ENCODE data around the genes PWWP2A, PTTG1 and CCNG1.

DNA sequence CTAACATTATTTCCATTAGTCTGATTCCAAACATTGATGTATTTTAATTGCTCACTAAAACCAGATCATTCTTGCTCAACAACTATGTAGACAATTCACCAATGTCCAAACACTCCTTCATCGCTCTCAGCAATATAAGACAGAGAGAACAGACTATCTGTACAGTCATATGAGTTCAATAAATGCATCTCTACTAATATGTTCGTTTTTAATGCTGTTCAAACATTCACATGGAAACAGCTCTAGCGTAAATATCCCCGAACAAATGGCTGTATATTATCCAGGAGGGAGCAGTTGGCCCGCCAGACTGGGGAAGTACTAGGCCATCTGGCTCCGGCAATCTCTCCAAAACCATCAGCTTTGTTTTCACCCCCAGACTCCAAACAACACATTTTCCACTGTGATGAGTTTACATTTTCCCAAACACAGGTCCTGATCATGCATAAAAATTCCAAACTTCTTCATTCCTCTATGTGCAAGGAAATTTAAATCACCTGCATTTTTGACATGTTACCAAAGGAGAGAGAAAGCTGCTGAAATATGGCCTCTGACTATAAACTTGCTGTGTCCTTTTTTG, 8.7 kb downstream of the EBF1 start:
- PRO-cap, 2 experiments = no peak in any of the 2 experiments

DNA sequence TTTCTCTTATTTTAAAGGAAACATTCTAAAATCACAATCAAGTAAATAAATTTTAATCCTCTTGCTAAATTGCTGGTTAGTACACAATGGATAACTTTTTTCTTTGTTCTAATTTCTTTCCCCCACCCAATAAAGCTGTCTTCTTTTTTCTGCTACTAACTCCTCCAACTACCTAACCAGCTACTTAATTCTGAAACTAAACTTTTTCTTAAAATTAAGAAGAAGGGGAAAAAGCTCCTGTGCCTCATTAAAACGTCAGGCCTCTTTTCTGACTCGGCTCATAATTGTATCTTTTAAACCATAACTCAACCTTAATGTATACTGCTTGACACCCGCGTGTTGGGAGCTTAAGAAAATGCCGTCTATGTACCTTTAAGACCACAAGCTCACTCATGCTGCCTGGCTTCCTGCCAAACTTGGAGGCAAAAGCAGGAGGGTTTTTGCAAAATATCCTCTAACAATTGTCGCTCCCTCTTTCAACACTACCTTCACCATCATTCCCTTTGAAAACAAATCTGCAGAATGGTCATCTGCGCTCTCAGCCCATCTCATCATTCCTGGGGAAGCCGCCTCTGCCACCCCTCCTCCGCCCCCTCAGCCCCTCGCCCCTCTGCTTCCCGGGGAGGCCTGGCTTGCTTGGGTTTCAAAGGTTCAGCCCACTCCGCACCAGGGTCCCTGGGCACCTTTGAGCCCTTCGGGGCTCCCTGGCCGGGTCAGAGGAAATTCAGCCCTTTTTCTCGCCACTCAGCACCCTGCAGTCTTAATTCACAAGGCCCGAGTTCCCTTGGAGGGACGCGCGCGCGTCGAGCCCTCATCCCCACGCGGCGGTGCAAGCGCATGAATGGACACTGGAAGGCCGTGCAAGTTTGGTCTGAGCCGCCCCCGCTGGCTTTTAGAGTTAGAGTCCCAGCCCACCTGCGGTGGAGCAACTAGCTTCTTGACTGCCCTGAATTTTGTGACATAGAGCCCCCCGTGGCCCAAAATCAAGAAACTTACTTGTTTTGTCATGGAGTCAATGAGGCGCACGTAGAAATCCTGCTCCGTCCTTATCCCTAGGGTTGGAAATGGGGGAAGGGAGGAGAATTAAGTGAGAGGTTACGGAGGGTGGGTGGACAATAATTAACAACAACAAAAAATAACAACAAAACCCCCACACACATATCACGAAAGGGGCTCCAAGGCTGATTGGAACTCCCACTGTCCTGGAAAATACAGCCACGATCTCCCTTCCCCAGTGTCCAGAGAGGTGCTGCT, 4.7 kb downstream of the EBF1 start:
- PRO-cap, 2 experiments = no peak in any of the 2 experiments

- PRO-cap, 2 experiments = no peak in any of the 2 experiments
Measured at GRCh38 chr5:159207460-159208474, 1.6 kb downstream of the RNF145 start.

GRCh38 chr5:159787420-159787805, 128.9 kb upstream of the ADRA1B start:
- PRO-cap, 2 experiments = no peak in any of the 2 experiments

DNA sequence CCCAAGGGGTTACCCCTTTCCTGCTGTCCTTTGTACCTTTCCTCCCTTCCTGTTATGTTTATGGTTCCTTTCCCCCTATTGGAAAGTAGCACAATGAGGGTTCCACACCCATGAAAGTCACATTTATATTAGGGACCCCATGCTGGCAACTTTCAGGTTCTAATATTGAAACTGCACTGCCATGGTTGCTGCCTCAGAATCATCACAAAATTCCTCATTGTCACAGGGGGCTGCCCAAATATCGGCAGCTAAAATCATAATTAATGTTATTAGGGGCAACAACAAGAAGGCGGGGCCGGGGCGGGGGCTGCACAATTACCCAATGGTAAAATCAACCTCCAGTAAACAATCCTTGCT, 123.6 kb upstream of the ADRA1B start:
- PRO-cap, 2 experiments = no peak in any of the 2 experiments

GRCh38 chr5:159855934-159856133, 60.4 kb upstream of the ADRA1B start:
- PRO-cap, 2 experiments = no peak in any of the 2 experiments

GRCh38 chr5:159917019-159917771, 913 bp downstream of the ADRA1B start:
- PRO-cap, 2 experiments = no peak in any of the 2 experiments

DNA sequence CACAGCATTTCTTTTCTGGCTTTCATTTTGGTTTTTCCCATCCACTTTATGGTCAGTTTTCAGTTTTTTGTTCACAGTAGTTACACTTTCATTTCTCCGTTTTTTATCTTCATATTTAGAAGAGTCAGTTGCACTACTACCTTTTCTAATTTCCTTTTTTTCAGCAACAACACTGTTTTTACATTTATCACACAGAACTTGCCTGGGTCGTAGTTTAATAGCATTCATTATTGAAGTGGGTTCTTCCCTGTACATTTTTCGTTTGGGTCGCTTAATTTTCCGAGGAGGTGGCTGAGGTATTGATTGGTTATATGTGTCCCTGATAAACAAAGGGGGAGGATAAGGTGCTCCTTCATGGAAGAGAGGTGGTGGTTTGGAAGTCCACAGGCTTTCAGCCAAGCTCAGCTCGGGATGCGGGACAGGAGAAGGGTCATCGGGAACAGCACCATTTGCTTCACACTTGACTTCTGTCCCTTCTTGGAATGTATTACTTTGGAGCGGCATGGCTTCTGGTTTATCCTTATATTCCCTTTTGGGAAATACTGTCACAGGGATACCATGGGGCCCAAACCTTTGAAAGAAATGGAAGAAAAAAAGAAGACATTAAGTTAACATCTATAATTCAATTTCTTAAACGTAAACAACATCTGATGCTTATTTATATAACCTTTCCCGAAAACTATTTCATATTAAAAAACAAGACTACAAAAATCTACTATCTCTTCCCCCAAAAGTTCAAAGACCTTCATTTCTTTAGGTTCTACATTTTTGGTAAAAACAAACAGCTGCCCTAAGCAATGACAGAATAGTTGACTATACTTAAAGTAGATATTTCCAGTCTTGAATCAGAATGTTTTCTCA, 25.5 kb downstream of the PWWP2A start:
- PRO-cap, 2 experiments = no peak in any of the 2 experiments

GRCh38 chr5:160119293-160120399, at the start of gene PWWP2A:
TSS of gene PWWP2A (minus strand) at chr5:160119450.
- PRO-cap, 2 experiments = peak in 2 of 2 experiments; most common plus-strand start chr5:160119888 (in 2); most common minus-strand start chr5:160119423 (in 2)

DNA sequence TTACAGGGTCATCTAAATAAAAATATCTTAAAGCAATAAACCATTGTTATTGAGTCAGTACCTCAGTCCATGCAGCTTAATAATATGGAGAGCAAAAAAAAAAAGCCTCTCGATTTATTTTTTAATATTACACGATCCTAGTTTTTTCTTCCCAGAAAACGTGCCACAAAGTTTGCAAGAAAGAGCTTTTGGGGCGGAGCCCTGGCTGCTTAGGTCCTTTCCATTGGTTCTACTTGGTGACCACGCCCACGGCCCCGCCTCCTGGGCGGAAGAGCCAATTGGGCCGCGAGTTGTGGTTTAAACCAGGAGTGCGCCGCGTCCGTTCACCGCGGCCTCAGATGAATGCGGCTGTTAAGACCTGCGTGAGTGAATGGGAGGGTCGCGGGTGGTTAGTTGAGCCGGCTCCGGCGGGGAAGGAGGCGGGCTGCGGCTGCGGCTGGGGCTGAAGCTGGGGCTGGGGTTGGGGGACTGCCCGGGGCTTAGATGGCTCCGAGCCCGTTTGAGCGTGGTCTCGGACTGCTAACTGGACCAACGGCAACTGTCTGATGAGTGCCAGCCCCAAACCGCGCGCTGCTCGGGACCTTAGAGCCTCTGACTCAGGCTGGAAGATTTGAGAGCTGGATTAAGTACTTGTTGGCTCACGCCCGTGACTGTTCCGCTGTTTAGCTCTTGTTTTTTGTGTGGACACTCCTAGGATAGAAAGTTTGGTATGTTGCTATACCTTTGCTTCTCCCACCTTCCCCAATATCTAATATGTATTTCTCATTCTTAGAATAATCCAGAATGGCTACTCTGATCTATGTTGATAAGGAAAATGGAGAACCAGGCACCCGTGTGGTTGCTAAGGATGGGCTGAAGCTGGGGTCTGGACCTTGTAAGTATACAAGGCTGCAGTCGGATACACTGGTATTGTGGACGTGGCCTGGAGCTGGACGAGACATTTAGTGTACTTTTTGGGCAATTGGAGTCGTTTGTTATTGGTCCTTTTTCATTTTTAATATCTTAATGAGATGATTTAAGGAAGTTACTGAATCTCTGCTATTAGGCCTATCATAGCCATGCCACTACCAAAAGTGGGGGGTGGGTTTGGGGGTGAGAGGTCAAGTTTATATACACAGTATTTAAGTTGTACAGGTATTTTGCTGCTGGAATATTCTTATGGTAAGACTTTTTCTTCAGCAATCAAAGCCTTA, at the start of gene PTTG1:
Gene PTTG1 (plus strand): TSS at position 326 of the 1,193 bp plus-strand sequence.
- PRO-cap, 2 experiments = peak in 2 of 2 experiments; most common plus-strand start position 326 of the sequence (in 2)

DNA sequence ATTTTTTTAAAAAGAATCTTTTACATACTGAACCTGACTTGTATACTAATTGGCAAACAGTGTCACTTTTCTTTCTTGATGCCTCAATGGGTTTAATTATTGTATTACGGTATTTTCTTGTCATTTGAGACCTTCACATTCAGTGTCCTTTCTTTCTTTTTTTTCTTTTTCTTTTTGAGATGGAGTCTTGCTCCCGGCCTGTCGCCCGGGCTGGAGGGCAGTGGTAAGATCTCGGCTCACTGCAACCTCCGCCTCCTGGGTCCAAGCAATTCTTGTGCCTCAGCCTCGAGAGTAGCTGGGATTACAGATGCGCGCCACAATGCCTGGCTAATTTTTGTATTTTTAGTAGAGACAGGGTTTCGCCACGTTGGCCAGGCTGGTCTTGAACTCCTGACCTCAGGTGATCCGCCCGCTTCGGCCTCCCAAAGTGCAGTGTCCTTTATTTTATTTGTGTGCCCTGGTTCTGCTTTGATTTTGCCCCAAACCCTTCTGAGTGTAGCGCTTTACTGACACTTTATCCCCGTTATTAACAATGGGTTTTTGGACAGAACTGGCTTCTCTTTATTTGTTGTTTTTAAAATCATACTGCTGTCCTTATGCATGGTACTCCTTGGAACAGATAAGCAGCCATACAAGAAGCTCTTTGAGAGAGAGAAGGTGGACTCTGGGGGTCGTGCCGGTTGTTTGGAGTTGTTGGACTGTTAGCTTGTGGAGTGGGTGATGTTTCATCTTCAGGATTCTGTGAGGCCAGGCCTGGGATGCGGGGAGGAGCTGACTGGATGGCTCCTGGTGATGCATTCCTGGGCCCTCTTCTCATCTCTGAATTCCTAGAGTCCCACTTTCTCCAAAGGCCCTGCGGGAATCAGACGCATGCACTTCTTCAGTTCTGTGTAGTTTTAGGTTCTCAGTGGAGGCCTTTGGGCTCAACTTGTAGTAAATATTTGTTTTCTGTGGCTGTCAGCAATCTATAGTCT, 47.6 kb downstream of the PTTG1 start:
- PRO-cap, 2 experiments = no peak in any of the 2 experiments

DNA sequence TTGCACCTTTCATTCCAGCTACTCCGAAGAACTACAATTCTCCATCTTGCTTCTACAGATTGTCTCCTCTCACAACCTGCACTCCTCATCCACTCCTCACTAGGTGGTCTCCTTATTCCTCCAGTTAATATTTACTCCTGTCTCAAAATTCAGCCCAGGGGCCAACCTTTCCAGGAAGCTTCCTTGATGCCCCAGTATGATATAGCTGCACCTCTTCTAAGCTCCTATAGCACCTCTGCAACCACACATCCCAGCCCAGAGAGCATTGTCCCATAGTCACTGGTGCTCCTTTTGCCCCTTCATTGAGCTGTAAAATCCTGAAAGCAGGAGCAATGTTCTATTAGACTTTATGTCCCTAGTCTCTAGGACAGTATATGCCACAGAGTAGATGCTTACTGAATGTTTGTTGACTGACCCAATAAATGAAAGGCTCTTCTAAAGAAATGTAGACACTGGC, 205.4 kb downstream of the PTTG1 start:
- PRO-cap, 2 experiments = no peak in any of the 2 experiments

GRCh38 chr5:160789835-160790368, 62.1 kb downstream of the ATP10B start:
- PRO-cap, 2 experiments = no peak in any of the 2 experiments

- PRO-cap, 2 experiments = no peak in any of the 2 experiments
Measured at GRCh38 chr5:161546862-161547300, 356 bp upstream of the GABRB2 start.

DNA sequence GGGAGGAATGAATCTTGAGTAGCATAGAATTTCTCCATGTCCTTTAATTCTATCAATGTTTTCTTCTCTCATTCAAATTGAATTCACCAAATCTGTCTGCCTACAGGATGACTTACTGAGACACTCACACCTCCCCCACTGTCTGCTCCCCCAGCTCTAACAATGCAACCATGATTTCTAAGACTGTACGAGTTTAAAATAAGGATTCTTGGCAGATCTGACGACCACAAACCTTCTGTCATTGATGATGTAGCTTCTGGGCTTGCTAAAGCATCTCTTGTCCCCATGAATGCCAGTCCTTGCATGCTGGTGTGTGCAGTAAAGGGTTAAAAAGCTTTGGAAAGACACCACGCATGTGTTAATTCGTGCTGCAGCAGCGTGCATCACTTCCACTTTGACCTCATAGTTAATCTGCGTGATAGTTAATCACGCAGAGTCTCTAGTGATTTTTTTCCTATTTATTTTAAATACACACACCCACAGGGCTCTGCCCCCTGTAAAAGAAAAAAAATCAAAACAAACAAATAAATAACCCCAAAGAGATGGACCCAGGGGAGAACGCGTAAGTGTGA, 407 bp upstream of the GABRG2 start:
- PRO-cap, 2 experiments = no peak in any of the 2 experiments

DNA sequence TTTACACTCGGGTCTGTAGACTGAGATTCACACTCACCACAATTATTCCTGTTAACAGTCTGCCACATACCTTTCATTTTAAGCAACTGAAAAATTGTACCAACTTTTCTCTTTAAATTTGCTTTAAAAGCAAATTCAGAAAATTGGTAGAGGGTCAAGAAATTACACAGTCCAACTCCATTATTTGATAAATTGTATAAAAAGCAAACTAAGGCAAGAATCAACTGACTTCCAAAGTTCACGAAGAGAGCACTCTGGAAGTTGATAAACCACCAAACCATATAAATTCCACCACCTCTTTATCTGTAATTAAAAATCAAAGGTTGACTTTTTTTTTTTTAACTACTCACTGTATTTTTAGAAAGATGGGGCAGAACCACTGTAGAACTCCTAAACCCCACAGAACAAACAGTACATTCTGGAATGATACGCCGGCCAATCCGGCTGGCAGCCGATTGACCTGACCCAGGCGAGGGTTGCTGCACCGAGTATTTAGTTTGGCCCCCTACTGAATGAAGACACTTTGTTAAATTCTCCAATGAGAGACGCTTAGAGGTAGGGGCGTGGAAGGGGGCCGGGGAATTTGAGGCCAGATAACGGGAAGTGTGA, 458 bp upstream of the CCNG1 start:
- PRO-cap, 2 experiments = peak in 2 of 2 experiments; most common minus-strand start position 392 of the sequence (in 2)

DNA sequence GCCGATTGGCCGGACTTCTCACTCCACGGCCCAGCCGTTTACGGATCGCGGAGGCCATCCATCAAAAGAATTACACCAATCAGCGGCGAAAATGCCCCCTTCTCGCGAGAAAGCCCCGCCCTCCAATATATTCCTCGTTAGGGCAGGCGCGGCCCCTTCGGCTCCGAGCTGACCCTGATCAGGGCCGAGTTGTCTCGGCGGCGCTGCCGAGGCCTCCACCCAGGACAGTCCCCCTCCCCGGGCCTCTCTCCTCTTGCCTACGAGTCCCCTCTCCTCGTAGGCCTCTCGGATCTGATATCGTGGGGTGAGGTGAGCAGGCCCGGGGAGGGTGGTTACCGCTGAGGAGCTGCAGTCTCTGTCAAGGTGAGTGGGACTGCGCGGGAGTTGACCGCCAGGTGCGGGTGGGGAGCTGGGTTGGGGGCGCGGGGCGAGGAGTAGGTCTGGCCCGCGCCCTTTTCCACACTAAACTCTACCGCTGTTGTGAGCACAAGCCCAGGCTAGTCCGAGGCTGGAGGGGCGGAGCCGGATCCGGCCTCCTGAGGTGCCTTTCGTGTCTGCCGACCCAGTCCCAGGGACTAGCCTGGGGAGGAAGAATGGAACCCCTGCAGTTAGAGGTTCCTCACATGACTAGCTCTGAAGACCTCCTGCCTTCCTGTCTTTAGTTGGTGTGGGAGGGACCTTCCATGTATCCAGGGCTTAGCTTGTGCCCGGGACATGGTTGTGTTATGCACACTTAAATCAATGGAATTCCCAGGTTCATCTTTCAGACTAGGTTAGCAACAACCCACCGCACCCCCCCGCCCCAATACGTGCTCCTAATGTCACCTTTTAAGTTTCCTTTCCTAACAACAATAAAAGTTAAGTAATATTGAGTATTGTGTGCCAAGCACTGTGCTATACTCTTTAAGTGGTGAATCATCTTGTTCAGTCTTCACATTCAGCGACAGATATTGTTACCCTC, at the start of gene CCNG1:
Gene CCNG1 (plus strand): TSS at position 154 of the 961 bp plus-strand sequence.
- PRO-cap, 2 experiments = peak in 2 of 2 experiments; most common plus-strand start position 187 of the sequence (in 2)

DNA sequence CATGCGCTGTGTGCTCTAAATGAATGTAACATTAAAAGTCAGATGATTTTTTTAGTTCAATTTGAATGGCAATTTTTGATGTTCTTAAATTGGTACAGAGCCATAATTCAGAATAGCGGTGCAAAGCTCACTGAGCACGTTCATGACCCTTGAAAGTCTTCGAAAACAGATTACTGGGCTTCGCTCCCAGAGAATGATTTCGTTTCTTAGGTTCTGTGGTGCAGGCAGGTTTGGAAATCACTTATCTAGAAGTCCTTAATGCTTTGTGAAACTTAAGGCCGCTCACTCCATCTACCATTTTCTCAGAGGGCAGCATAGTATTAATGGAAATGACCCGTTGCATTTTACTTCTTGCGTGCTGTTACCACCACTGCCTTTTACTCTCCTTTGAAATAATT, 3.0 kb upstream of the MAT2B start:
- PRO-cap, 2 experiments = no peak in any of the 2 experiments

- PRO-cap, 2 experiments = no peak in any of the 2 experiments
Measured at GRCh38 chr5:163509072-163509901, 3.9 kb downstream of the MAT2B start.

GRCh38 chr5:166073938-166074299, 904.9 kb upstream of the TENM2 start:
- PRO-cap, 2 experiments = no peak in any of the 2 experiments